A172 (cell line): Measurements from ENCODE around the gene DISC1.

GRCh38 chr1:230124736-230125612 lies 57.9 kb downstream of the GALNT2 start:
- RAMPAGE, long total RNA = no peak

GRCh38 chr1:230163684-230164201 lies 96.7 kb downstream of the GALNT2 start:
- RAMPAGE, long total RNA = no peak

DNA sequence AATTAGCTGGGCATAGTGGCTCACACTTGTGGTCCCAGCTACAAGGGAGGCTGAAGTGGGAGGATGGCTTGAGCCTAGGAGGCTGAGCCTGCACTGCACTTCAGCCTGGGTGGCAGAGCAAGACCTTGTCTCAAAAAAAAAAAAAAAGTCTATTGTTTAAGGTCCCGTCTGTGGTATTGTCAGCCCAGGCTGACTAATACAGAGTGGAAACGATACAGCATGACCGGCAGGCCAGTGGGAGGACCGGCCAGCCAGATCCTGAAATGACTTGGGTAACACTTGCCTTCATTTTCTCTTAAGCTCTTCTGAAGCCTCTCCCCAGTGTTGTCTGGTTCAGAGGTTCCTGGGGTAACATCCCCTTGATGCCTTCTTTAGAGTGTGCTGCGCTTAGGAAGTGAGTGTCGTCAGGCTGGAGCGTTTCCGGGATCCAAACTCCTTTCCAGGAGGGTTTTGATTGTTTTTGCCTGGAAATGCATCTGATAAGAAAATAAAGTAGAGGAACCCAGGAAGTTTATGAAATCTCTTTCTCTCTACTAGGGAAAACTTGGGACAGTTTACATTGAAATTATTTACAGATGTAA lies 142.7 kb downstream of the GALNT2 start:
- RAMPAGE, long total RNA = no peak

- RAMPAGE, long total RNA = no peak
Measured at GRCh38 chr1:230242927-230243508, 176.0 kb downstream of the GALNT2 start.

GRCh38 chr1:230268245-230268823 lies 157.8 kb downstream of the PGBD5 start:
- RAMPAGE, long total RNA = no peak

- RAMPAGE, long total RNA = no peak
Measured at GRCh38 chr1:230422564-230423086, 3.5 kb downstream of the PGBD5 start.

GRCh38 chr1:230706708-230706930 lies 7.3 kb downstream of the AGT start:
- RAMPAGE, long total RNA = no peak

DNA sequence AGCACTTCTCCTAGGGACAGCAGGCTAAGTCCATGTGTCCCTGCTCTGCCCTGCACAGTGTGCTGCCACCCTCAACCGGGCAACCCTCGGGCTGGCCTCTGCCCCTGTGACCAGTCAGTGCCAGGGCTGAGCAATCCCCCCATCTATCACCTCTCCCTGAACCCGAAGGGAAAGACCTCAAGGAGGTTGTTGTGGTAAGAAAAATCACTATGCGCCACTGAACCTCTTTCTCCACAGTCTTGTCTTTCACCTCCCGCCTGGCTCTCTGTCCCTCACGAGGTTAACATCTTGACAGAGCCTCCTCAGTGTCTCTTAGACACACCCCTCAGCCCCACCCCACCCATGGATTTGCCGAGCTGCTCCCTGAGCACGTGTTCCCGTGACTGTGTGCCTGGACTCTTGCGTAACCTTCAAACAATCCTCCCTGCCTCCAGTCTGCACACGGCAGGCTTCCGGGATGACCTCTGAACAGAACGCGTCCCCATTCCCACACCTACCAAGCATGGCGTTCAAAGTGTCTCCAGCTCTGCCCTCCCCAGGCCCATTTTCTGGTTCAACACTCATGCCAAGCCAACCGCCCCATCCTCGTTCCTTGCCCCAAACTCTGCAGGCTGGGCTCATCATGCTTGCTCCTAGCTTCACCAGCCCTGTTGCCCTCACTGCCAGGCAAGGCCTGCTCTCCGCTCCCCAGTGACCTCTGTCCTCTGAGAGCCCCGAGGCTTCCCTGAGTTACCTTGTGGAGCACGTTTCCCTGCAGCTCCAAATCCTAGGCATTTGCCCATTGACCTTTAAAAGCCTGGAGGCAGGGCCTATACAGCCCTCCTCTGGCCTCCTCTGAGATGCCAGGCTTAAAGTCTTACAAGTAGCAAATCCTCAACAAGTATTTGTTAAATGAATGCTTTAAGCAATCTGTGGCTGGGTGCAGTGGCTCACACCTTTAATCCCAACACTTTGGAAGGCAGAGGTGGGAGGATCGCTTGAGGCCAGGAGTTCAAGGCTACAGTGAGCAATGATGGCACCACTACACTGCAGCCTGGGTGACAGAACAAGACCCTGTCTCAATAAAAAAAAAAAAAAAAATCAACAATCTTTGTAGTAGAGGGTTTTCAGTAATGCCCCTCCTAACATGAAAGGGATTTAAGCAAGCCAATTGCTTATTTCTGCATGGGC lies 5.2 kb downstream of the AGT start:
- RAMPAGE, long total RNA = no peak

DNA sequence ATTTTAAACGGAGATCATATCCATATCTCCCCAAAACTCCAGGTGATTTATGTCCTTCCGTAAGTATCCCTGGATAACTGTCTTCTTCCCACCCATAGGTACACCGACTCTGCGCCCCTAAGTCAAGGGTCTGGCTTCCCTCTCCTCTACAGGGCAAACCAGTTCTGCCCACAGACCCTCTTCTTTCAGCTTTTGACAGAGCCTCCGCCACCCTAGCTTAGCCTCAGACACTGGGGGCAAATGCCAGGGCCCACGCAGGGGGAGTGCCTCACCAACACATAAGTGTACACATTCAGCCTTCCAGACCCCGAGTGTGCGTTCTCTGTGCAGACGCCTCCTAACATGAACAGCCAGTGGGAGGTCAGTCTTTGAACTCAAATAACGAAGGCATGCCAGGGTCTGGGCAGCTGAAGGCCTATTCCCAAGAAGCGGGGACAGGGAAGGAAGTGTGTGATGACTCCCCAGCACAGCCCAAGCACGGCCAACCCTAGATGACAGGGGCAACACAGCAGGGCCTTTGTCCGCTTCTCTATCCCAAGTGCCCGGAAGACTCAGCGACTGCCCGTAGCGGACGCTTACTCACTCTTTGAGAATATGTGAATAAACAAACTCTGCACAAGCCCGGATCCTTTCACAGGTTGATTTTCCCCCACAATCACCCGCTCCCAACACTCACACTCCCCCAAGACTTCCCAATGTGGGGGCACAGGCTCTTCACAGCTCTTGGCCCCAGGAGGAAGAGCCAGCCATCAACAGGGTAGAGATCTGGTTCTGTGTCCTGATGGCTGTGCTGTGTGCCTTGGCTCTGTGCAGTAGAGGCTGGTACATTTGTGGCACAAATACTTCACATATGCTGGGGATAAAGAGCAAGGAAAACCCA lies 11.3 kb downstream of the C1orf198 start:
- RAMPAGE, long total RNA = no peak

GRCh38 chr1:230866139-230867014 lies 1.9 kb downstream of the C1orf198 start:
- RAMPAGE, long total RNA = no peak

DNA sequence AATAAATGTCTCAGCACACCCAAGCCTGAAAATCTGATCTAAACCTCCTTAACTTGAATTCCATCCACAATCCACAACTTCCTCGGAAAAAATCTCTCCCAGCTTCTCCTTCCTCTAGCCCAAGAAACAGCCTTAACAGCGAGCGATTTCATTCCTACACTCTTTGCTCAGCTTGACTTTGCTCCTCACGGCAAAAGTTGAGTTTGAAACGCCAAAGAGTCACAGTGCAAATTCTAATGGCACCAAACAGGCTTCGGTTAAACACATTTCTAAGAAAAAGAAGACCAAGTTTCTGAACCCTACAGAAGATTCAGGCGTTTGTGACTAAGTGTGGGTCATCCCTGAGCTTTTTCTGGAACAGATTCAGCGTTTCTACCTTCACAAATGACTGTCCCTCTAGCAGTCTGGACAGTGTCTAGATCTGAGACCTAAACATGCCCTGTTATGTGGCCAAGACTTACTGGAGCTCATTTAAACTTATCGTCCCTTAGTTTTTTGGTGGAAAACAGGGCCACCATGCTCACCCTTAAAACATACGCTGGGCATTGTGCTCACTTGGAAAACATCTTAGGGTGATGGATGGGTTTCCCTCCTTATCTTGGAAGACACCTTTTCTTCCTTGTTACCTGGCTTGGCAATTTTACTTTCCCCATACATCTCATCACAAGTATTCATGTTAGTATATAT lies 1.2 kb downstream of the C1orf198 start:
- RAMPAGE, long total RNA = no peak

- RAMPAGE, long total RNA = no peak
Measured at GRCh38 chr1:231393578-231394223, 28.4 kb downstream of the EGLN1 start.

- RAMPAGE, long total RNA = no peak
Measured at GRCh38 chr1:231396838-231397358, 25.2 kb downstream of the EGLN1 start.

- RAMPAGE, long total RNA = no peak
Measured at GRCh38 chr1:231408091-231408563, 14.0 kb downstream of the EGLN1 start.

GRCh38 chr1:231563460-231564260 lies 35.2 kb downstream of the TSNAX start:
- RAMPAGE, long total RNA = no peak

- RAMPAGE, long total RNA = no peak
Measured at GRCh38 chr1:231626288-231627073, at the start of gene DISC1. TSS of gene DISC1 (plus strand) at chr1:231626790.

GRCh38 chr1:231814243-231814809 lies 187.7 kb downstream of the DISC1 start:
- RAMPAGE, long total RNA = no peak

DNA sequence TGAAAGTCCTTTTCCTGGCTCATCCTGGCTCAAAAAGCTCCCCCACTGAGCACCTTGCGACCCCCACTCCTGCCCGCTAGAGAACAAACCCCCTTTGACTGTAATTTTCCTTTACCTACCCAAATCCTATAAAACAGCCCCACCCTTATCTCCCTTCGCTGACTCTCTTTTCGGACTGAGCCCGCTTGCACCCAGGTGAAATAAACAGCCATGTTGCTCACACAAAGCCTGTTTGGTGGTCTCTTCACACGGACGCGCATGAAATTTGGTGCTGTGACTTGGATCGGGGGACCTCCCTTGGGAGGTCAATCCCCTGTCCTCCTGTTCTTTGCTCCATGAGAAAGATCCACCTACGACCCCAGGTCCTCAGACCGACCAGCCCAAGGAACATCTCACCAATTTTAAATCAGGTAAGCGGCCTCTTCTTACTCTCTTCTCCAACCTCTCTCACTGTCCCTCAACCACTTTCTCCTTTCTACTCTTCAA lies 491.8 kb downstream of the DISC1 start:
- RAMPAGE, long total RNA = no peak

DNA sequence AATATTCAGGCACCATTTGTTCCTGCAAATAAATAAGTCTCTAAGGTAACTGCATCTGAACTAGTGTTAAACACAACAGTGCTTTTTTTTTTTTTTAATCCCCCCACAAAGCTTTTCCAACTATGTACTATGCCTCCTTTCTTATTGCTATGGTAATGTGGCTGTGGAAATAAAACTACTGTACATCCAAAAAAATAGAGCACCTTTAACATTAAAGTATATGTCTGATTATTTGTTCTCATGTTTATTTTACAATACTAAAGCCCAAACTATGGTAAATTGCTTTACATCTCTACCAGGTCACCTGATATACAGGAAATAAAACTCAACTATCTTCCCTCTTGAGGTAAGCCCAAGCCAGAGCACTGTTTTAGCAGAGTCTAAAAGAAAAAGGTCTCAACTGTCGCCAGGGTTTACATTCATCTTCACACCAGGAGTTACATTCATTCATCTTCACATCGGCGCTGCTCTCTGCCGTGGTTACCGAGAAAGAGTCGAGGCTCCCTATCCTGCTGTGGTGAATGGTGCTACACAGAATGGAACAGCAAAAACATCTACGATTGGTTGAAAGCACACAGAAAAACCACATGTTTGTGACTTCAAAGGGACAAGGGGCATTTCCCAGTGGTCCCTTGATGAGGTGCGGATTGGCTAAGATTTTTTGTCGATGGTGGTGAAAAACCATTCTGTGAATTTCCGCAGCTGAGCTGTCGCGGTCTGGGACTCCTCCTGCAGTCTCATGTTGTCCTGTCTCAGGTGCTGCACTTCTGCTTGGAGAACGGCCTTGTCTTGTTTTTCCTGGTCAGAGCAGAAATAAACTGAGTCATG lies 231.2 kb downstream of the SIPA1L2 start:
- RAMPAGE, long total RNA = no peak

DNA sequence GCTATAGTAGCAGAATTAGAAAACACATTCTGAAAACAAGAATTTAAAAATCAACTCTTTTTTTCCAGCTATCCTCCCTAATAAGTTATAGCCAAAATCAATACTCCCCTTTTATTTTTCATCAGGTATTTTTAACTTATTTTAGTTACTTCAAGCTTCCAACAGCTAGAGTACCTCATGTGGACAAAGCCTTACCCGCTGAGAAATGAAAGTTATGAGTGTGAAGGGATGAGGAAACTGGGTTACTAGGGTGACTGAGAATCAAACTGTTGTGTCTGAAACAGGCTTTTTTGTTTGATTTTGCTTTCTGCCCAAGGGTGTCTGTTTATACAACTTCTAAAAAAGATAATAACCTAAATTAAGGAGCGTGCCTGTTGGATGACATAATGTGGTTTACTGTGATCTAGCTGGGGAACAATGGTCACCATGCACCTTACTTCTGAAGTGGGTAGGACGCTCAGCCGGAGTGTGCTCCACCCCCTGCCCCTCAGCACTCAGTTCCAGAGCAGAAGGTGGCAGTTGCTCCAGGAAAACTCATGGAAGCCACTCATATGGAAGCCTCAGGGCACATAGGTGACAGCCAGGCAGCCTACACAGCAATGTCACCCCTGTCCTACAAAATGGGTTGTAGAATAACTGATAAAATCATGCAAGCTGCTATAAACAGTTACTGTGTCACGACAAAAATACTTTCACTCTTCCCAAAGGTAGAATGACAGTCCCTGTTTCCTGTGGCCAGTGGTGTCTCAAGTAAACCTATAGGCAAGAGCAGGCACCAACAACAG lies 29.5 kb downstream of the SIPA1L2 start:
- RAMPAGE, long total RNA = no peak